ENCODE measurements around a stretch of chr19.

DNA sequence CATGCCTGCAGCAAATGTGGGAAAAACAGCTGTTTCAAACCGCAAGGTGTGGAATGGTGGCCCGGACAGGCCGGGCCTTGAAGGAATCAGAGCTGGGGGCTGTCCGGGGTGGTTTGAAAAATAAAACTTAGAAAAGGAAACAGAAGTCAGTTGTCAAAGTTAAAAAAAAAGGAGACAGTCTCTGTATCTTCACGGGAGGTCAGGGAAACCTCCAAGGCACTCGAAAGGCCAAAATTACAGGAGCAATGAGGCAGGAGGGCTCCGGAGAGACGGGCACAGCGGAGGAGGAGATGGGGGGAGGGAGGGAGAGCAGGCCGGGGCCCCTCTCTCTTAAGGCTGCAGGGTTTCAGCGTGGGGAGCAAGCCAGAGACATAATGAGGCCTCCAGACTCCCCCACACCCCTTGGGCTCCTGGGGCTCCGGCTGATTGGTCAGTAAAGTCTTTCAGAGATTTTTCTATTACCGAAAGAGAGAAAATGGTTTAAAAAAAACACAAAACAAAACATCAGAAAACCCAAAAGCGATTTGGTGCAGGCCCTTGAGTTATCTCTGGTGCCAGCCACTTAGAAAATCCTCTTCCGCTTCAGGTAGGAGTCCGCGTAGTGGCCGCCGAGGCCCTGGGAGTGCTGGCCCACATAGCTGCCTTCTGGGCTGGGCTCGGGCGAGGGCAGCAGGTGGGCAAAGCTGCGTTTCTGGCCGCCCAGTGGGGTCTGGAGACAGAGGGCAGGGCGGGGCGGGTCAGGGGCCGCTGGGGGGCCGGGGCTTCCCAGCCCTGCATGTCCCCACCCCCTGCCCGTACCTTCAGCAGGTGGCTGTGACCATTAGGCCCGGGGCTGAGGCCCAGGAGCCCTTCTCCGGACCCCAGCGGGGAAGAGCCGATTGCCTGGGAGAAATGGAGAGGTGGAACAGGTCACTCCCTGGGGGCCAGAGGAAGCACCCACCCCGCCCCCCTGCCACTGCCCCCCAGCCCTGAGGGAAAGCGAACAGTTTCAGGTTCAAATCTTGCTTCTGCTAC, 1.4 kb upstream of the FDX2 start:
- PRO-cap, 2 experiments = no peak in any of the 2 experiments

DNA sequence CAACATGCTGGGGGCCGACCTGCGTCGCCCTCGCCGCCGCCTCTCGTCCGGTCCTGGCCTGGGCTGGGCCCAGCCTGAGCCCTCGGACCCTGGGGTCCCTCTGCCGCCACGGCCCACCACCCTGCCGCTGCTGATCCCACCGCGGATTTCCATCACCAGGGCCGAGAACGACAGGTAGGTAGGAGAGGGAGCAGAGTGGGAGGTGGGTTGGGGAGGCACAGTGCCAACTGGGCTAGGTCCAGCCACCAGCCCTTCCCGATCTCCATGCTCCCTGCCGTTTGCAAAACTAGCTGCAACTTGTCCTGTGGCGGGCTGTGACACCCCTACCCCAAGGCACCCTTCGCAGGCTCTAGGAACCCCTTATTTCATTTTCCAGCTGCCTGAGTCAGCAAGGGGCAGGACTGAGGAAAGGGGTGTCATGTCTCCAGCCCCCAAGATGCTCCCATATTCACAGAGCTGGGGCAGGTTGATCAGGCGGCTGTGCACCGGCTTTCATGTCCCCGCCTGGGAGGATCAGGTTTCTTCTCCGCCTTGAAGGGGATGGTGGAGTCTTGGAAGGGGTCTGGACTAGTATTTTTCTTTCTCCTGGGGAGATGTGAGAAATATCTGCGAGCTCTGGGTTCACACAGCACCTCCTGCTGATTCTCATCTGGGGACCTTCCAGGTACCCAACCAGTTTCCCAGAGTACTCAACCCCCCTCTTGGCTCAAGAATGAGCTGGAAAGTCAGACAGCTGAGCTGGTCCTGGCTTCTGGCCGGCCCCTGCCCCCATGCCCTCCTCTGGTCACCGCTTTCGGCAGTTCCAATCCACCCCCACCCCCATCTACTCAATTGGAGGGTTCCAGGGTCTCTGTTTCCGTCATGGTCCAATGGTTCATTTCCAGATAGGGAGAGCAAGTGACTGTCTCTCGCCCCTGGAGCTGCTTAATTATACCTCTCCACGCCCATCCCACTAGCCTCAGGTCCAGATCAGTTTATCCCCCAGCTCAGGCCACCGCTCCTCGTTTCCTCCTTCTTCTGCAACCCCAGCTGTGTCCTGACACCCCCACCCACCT, 2.3 kb upstream of the PDE4A start:
- PRO-cap, 2 experiments = no peak in any of the 2 experiments

- PRO-cap, 2 experiments = no peak in any of the 2 experiments
Measured at GRCh38 chr19:10560769-10561430, 4.9 kb downstream of the KRI1 start.

DNA sequence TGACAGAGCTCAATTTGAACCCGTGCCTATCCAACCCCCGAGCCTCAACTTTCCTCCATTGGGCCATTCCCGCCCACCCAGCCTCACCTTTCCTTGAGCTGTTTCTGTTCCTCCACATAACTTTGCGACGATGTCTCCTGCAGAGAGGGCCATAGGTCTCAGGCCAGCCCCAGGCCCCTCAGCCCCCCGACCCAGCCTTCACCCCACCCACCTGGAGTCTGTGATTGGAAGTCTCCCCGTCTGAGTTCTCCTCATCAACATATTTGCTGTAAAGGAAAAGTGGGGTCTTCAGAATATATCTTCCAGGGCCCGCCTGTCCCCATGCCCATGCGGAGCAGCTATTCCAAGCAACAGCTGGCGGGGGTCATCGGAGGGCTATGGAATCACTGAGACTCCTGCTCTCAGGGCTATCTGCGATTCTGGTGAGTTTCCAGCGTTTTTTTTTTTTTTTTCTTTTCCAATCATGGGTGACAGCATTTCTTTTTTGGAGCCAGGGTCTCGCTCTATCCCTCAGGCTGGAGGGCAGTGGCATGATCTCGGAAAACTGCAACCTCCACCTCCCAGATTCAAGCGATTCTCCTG, 4.1 kb downstream of the KRI1 start:
- PRO-cap, 2 experiments = no peak in any of the 2 experiments

- PRO-cap, 2 experiments = no peak in any of the 2 experiments
Measured at GRCh38 chr19:10621957-10622672, 3.2 kb upstream of the SLC44A2 start.

DNA sequence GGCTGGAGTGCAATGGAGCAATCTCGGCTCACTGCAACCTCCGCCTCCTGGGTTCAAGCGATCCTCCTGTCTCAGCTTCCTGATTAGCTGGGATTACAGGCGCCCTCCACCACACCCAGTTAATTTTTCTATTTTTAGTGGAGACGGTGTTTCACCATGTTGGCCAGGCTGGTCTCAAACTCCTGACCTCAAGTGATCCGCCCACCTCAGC, 1.7 kb upstream of the ILF3 start:
- PRO-cap, 2 experiments = no peak in any of the 2 experiments

DNA sequence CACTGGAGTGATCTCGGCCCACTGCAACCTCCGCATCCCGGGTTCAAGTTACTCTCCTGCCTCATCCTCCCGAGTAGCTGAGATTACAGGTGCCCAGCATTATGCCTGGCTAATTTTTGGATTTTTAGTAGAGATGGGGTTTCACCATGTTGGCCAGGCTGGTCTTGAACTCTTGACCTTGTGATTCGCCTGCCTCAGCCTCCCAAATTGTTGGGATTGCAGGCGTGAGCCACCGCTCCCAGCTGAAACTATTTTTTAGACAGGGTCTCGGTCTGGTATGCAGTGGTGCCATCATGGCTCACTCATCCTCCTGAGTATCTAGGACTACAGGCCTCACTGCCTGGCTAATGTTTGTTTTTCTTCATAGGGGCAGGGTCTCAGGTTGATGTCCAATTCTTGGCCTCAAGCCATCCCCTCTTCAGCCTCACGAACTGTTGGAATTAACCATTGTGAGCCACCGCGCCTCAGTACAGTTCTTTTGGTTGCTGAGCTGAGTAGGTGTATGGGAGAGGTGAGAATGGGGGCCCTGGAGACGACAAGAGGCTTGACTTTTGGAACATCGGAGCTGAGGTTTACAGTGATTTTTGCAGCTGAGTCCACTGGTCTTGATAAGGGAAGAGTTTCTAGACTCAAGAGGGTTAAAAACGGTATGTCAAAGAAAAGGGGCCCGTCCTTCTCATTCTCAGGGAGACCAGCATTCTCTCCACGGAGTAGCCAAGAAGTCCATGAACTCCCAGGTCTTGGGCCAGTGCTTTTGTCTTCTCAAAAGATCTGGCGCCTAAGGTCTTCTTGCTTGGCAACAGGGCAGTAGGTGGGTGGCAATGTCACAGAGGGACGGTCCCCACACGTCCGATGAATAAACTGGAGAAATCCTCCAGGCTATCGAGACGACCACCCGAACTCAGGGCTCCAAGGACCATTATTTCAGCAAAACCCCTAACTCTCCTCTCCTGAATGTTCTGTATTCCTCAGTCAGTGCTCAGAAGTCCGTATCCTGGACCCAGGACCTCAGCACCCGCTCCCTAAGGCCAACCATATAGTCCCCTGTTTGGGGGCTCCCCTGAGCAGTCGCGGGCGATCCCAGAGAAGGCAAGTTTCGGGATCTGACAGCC, 6.6 kb upstream of the QTRT1 start:
- PRO-cap, 2 experiments = no peak in any of the 2 experiments

DNA sequence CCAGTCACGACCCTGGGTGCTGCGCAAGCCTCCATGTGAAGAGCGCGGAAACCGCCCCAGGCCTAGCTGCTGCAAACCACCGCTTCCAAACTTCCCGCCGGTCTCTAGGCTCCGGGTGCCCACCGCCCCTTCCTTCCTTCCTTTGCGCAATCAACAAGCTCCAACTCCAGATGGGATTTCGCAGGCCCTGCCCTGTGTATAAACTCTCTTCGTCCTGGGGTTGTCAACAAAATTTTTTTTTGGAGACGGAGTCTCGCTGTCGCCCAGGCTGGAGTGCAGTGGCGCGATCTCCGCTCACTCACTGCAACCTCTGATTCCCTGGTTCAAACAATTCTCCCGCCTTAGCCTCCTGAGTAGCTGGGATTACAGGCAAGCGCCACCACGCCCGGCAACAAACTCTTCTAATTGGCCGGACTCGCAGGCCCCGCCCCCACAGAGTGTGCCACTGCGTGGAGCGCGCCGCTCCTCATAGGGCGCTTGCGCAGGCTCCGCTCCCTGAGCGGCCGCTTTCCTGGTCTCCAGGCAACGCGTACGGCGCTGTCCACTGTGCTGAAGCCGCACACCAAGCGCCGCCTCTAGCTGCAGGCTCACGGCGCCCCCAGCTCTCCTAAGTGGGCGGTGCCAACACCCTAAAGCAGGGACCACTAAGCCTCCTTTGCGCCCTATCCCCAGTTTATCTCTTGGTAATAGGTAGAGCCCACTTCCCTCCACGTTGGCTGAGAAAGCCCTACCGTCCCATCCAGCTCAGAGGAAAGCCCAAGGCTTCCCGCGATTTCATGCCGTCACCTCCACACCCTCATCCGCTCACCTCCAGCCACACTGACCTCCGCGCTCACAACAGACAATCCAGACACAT, 5.6 kb upstream of the QTRT1 start:
- PRO-cap, 2 experiments = peak in 1 of 2 experiments; most common plus-strand start position 610 of the sequence (in 1); most common minus-strand start position 312 of the sequence (in 1)

DNA sequence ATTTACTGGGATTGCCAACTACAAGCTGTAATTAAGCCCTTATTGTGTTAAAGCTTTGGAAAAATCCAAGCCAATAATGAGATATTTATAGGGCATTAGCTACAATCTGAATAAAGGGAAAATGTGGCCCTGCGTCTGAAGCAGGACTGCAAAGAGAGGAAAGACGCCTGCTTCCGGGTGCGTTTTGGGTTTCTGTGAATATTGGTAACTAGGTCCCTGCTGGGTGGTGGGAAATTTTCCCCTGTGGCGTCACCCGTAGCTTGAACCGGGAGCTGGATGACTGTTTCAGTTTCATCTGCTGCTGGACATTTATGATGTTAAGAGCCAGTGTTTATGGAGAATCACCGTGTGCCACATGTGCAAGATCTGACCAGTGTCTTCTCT, 10.0 kb downstream of the DNM2 start:
- PRO-cap, 2 experiments = peak in 1 of 2 experiments; most common minus-strand start position 165 of the sequence (in 1)

DNA sequence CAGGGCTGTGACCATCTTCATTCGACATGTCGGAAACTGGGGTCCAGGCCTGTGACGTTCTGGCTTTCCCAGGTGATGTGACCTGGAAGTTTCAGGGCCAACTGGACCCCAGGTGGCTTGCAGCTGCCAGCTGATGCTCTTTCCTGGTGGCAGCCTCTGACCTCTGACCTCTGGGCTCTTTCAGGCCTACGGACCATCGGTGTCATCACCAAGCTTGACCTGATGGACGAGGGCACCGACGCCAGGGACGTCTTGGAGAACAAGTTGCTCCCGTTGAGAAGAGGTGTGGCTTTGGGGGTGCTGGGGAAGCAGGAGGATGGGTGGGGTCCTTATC, 59.0 kb downstream of the DNM2 start:
- PRO-cap, 2 experiments = no peak in any of the 2 experiments

DNA sequence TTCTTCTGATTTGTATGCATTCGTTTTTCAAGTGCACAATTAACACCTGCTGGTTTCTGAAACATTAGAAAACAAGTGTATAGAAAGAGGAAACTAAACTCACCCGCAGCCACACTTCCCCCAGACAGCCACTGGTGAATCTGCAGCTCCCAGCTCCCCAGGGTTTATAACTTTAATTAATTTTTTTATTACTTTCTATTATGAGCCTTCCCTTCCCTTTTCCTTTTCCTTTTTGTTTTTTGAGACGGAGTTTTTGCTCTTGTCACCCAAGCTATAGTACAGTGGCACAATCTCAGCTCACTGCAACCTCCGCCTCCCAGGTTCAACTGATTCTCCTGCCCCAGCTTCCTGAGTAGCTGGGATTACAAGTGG, 58.7 kb downstream of the TMED1 start:
- PRO-cap, 2 experiments = no peak in any of the 2 experiments

DNA sequence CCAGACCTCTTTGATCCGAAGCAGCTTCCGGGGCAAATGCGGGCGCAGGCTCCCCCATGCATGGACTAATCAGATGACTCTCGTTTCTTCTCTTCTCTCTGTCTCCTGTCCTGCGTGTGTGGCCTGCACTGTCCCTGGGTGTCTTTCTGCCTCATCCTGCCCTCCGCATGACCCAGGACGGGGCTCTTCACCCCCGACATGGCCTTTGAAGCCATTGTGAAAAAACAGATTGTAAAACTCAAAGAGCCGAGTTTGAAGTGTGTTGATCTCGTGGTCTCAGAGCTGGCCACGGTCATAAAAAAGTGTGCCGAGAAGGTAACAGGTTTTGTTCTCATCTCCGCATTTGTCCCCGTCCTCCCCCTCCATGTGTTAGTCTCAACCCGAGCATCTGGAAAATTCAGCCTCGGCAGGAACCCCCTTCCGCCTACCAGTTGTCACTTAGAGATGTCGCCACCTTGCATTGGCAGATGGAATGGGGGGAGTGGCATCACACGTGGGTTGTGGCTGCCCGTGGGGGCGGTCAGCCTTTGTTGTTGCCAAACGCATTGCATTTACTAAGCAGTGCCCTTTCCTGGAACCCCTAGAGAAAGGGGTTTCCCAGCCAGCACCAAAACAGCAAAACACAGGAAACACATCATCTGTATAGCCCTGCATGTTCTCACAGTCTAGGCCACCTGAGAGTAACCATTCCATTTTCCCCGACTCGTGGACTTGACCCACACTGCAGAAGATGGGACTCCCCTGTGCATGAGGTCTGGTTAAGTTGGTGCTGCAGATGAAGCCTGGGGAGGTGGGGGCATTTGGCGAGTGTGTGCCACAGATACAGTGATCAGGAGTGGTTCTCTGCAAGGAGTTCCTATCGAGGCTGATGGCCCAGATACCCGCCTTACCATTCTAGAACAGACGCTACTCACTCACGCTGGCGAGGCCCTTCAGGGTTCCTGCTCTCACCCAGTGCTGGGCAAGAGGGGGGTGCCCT, 38.5 kb downstream of the TMED1 start:
- PRO-cap, 2 experiments = no peak in any of the 2 experiments

- PRO-cap, 2 experiments = no peak in any of the 2 experiments
Measured at GRCh38 chr19:10800502-10800871, 35.5 kb downstream of the TMED1 start.

DNA sequence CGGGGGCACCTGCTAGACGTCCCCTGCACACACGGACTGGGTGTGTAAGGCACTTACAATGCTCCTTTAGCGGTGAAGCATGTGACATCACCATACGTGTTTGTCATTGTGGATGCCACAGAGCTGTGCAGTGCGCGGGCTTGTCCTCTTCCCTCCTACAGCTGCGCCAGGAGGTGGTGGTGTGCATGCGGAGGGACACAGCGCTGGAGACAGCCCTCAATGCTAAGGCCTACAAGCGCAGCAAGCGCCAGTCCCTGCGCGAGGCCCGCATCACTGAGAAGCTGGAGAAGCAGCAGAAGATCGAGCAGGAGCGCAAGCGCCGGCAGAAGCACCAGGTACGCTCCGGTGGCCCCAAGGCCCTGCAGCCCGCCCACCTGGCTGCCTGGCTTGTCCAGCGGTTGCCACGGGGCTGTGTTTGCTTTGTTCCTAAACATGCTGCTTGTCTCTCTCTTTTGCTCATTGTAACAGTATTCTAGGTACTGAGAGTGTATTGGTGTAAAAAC, 30.2 kb downstream of the SMARCA4 start:
- PRO-cap, 2 experiments = no peak in any of the 2 experiments

GRCh38 chr19:11135799-11136916, 19.4 kb downstream of the SPC24 start:
- PRO-cap, 2 experiments = no peak in any of the 2 experiments

GRCh38 chr19:11180495-11180894, 16.9 kb downstream of the KANK2 start:
- PRO-cap, 2 experiments = no peak in any of the 2 experiments

- PRO-cap, 2 experiments = peak in 1 of 2 experiments; most common plus-strand start chr19:11191660 (in 1)
Measured at GRCh38 chr19:11191141-11191919, 6.0 kb downstream of the KANK2 start.

- PRO-cap, 2 experiments = no peak in any of the 2 experiments
Measured at GRCh38 chr19:11222588-11223712, 16.5 kb upstream of the ANGPTL8 start.

GRCh38 chr19:11286454-11286914, 9.5 kb upstream of the TSPAN16 start:
- PRO-cap, 2 experiments = no peak in any of the 2 experiments

DNA sequence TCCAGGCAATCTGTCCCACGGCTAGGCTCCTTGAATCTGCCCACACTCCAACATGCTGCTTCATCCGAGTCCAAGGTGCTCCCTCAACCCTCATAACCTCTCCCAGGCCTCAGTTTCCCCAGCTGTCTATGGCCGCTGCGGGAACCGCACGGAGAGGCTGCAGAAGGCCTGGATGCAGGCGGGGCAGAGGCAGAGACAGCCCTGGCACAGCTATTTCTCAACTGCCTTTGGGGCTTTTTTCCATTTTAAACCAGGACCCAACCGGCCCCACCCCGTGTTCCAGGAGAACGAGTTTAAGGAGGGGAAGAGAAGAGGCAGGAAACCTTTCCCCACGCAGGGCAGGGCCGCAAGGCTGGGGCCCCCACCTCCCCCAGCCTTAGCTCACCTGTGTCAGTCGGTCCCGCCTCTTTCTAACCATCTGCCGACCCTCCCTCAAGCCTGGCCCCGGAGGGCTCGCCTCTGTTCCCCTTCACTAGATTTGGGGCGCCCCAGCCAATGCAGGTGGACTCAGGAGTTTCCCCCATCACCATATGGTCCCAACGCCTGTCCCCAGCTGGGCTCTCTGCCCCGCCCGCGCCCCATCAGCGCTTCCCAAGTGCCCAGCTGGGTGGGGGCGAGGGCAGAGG, 571 bp downstream of the RAB3D start:
- PRO-cap, 2 experiments = no peak in any of the 2 experiments

Measured in cerebral cortex (tissue), 2 donors.